Heart left ventricle (tissue), 7 donors: ENCODE measurements around the gene STARD4.

DNA sequence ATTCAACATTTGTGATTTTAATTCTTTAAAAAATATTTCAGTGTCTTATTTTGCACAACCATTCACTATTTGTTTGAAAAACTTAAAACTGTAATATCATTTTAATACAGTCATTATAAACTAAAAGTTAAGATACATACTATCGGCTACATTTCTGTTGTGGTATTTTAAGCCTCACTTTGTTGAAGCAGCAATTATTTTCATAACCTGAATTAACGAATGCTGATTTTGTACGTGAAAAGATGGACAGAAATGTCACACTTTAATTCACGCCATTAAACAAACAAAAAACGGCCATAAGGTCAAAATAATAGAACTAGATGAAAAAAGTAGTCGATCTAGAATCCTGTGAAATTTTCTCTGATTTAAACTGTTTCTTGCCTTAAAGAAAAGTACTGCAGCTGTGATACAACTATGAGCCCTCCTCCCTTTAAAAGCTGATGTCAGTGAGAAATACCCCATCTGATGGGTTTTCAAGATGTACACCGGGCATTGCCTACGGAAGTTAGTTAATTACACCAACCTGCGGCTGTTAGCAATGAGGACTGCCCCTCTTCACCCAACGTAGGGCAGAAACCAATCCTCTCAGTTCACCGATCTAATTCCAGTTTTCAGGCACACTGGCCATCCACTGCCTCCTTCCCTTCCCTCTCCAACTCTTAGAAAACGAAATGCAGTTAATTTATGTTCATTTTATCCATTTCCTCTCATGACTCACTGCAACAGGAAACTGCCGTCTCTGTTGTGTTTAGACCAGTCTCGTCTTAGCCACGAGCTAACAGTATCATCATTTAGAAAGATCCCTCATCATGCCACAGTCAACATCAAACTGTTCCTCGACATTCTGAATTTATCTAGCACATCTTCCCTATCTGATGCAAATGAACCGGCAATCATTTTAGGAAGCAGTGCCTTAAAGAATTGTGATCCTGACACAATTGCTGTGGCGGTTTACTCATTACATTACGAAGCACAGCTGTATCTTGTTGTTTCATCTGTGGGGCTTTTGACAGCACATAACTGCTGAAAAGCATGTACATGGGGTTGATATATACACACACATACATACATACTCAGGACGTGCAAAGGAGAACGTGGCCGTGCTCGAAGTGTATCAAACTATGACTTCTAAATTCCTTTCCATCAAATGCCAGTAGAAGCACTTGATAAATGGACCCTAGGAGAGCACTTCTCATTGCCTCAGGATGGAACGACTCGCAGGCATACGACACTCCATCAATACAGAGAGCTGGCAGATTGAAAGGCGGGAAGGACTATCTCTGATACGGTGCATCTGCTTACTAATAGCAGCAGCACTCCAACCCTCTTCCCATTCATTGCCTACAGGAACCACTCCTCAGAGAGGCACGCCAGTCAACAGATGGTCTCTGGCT is 168.7 kb downstream of the EFNA5 start:
- PRO-cap, 6 experiments: no peak in any of the 6 experiments
- RAMPAGE, long total RNA, 2 experiments: no peak in any of the 2 experiments
- RRBS: no CpG with 5 or more reads among the region's 29 CpGs

GRCh38 chr5:107671939-107672577 is 1.3 kb upstream of the EFNA5 start:
- PRO-cap, 6 experiments: peak in 6 of 6 experiments; most common plus-strand start chr5:107672273 (in 1); most common minus-strand start chr5:107672330 (in 5)
- RAMPAGE, long total RNA, 2 experiments: no peak in any of the 2 experiments
- RRBS: 1% methylated on average over 22 of the region's 51 CpGs

- PRO-cap, 6 experiments: peak in 4 of 6 experiments; most common plus-strand start chr5:107812749 (in 4); most common minus-strand start chr5:107812639 (in 2)
- RAMPAGE, long total RNA, 2 experiments: no peak in any of the 2 experiments
- RRBS: no CpG with 5 or more reads among the region's 8 CpGs
Measured at GRCh38 chr5:107812272-107812984, 141.7 kb upstream of the EFNA5 start.

- PRO-cap, 6 experiments: no peak in any of the 6 experiments
- RAMPAGE, long total RNA, 2 experiments: no peak in any of the 2 experiments
- RRBS: no CpG with 5 or more reads among the region's 5 CpGs
Measured at GRCh38 chr5:108074291-108075076, 307.4 kb downstream of the FBXL17 start.

DNA sequence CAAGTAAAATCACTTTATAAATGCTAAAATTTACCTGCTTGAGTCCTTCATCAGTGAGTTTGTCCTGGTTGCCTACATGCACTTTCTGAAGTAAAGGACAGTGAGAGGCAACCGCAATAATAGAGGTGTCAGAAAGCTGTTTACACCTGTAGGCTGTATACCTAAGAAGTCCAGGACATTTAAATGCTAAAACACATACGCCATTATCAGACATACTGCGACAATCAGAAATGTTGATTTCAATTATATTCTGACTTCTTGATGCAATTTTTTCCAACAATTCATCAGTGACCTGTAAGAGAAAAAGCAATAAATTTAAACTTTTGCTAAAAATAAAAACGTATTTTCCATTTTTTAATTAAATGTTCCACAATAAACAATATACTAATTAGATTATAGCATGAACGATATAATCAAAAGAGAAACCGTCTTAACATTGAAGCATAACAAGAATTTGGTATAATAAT is 17.2 kb downstream of the FBXL17 start:
- PRO-cap, 6 experiments: no peak in any of the 6 experiments
- RAMPAGE, long total RNA, 2 experiments: no peak in any of the 2 experiments
- RRBS: no CpG with 5 or more reads among the region's 6 CpGs

GRCh38 chr5:108379975-108380279 is 2.0 kb downstream of the FBXL17 start:
- PRO-cap, 6 experiments: no peak in any of the 6 experiments
- RAMPAGE, long total RNA, 2 experiments: no peak in any of the 2 experiments
- RRBS: no CpG with 5 or more reads among the region's 5 CpGs

DNA sequence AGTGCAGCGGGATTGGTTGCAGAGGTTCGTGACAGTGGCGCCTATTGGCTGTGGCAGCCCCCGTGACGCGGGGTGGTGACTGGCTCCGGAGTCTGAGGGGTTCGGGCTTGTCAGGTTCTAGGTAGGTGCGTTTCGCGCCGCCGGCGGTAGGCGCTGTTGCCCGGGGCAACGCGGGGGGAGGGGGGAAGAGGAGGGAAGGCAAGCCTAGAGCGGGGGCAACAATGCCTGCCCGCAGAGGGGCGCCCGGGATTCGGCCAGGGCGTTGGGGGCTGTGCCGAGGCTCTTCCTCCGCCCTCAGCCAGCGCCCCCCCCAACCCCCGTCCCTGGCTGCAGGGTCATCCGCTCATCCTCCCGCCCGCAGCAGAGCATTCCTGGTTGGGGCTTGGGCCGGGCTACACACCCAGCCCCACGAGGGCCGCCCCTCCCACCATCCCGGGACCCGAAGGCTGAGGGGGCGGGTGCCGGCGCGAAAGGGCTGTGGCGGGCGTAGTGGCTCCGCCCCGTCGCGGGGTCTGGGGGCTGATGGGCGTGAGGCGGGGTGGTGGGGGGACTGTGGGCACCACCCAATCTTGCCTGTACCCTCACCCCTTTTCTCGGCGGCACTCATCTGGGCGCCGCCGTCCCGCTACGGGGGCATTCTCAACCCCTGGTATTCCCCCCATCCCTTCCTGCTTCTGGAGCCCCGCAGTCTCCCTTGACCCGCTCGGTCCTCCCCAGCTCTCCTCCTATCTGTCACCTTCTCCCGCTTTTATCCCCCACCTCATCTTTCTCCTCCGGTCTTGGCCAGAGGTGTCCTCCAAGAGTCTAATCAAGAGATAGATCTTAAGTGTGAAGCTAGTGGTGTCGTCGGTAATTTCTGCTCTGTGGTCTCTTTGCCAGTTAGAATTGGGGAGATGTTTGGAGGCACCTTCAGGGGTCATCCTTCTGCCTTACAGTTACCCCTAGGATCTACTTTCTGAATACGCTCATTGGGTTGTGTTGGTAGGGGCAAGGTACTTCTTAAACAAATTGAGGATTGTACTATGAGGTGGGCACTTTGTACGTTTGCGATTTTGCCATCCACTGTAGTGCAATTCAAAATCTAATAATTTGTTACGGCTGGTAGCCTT is 1.5 kb downstream of the FER start:
- PRO-cap, 6 experiments: peak in 6 of 6 experiments; most common plus-strand start position 90 of the sequence (in 4); most common minus-strand start position 369 of the sequence (in 2)
- RAMPAGE, long total RNA, 2 experiments: start-site peak on the plus strand in 2 of 2 experiments, centred at positions 81 to 107 of the sequence, 49 to 186 reads per replicate
- RRBS: 2% methylated on average over 23 of the region's 66 CpGs

DNA sequence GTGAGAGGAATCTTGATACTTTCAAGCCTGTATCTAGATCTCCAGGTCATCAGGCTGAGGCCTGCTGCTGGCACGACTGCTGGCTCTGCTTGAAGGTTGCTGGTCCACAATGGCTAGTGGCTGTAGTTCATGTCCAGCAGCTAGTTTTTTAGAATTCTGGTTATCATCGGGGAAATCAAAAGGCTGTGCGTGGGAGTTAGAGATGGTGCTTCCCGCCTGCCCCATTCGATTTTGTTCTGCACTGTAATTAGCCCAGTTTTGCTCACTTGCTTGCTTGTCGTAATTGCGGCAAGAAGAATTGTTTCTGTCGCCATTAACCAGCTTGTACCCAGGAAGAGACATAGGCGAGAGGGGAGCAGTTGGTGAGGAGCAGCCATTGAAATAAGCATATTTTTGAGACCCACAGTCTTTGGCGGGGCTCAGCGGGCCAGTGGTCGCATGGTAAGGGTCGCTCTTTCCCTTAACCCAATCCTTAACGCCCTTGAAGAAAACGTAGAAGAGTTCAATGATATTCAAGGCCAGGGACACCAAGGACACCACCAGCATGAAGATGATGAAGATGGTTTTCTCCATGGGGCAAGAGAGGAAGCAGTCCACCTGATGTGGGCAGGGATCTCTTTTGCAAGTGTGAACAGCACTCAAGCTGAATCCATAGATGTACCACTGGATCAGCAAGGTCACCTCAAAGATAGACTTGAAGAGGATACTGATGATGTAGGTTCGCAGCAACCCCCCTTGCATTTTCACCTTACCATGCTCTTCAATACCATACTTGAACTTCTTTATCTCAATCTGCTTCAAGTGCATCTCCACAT is 303.8 kb downstream of the FER start:
- PRO-cap, 6 experiments: no peak in any of the 6 experiments
- RAMPAGE, long total RNA, 2 experiments: no peak in any of the 2 experiments
- RRBS: no CpG with 5 or more reads among the region's 16 CpGs

GRCh38 chr5:109223526-109223899 is 186.3 kb downstream of the PJA2 start:
- PRO-cap, 6 experiments: no peak in any of the 6 experiments
- RAMPAGE, long total RNA, 2 experiments: no peak in any of the 2 experiments
- RRBS: no CpG with 5 or more reads among the region's 9 CpGs

DNA sequence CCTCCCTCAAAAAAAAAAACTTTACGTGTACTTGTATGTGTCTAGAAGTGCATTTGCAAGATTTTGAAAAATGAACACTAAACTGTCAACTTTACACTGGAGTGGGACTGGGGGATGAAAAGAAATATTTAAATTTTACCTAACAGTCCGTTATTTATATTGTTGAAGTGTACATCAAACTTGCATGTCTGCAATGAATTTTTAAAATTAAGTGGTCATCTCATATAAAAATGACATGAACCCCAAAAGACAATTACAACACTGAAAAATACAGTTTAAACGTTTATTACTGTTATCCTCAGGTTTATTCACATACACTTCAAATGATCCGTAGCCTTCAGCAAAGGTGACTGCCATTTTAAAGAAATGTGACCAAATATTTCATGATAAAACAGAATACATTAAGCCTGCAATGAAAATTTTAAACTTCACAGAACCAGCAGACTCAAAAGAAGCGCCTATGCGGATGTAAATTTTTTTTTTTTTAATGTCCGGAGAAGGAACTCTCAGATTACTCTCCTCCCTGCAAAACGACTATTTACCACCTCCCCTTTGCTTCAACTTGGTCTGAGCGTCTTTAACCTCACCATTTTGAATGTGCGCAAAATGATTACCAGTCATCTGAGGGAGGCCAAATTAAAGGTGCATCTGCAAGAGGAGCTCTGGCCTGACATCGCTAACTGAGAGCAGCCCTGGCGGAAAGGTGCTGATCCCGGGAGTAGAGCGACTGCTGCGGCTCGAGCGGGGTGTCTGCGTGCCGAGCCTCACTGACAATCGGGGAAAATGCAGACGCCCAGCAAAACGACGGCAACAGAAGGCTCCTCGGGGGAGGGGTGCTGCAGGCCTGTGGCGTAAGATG is 1.0 kb downstream of the PJA2 start:
- PRO-cap, 6 experiments: peak in 6 of 6 experiments; most common plus-strand start position 721 of the sequence (in 1); most common minus-strand start position 785 of the sequence (in 6)
- RAMPAGE, long total RNA, 2 experiments: no peak in any of the 2 experiments
- RRBS: no CpG with 5 or more reads among the region's 25 CpGs

DNA sequence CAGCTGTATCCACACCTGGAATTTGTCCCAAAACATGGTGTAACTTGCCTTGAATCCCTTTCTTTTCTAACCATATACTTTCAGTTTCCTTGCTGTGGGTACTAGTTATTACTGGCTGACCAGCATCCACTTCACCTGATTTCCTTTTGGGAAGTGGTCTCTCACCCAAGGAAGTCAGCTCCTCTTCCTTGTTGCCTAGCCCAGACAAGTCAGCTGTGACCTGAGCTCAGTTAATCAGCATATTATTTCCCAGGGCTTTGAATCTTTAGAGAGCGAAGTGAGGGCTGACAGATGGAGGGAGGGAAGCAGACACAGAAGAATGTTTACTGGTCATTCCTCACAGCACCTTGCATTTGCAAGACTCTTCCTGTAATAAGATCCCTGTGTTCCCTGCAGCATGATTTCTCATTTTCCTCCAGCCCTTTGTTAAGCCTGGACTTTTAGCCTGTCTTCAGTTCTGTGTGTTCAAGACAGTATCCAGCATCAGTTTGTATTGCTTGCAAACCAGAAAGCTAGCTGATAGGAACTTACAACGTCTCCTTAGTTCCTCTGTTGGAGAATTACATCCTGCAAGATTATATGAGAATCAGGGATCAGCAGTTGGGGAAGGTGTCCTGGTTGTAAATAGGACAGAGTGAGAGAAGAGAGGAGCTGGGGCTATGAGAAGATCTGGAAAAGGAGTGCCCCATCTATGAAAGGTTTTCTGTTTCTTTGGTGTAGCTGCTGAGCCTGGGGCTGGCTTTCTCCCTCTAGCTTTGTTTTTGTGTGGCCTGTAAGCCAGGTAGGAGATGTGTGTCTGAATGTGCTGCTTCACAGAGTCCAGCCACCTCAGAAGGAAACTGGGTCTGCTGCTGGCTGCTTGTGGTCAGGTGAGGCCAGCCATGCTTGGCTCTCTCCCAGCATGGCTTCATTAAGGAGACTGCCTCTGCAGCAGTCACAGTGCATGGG is 50.2 kb downstream of the MAN2A1 start:
- PRO-cap, 6 experiments: no peak in any of the 6 experiments
- RAMPAGE, long total RNA, 2 experiments: no peak in any of the 2 experiments
- RRBS: no CpG with 5 or more reads among the region's 2 CpGs

GRCh38 chr5:109794012-109794423 is 104.3 kb downstream of the MAN2A1 start:
- PRO-cap, 6 experiments: no peak in any of the 6 experiments
- RAMPAGE, long total RNA, 2 experiments: no peak in any of the 2 experiments
- RRBS: no CpG with 5 or more reads among the region's 7 CpGs

GRCh38 chr5:111127208-111128376 is 35.4 kb downstream of the WDR36 start:
- PRO-cap, 6 experiments: no peak in any of the 6 experiments
- RAMPAGE, long total RNA, 2 experiments: no peak in any of the 2 experiments
- RRBS: no CpG with 5 or more reads among the region's 5 CpGs

DNA sequence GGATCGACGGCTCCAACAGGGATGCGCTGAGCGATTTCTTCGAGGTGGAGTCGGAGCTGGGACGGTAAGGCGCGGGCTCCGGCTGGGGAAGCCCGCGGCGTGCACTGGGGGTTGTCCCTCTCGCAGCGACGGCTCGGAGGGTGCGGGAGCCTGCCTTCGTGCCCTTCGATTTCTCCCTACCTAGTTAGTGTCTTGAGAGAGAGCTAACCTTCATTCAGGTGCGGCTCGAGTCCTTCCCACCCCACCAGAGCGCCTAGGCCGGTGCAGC is 331 bp downstream of the CAMK4 start:
- PRO-cap, 6 experiments: no peak in any of the 6 experiments
- RAMPAGE, long total RNA, 2 experiments: no peak in any of the 2 experiments
- RRBS: under 1% methylated on average over 8 of the region's 24 CpGs

DNA sequence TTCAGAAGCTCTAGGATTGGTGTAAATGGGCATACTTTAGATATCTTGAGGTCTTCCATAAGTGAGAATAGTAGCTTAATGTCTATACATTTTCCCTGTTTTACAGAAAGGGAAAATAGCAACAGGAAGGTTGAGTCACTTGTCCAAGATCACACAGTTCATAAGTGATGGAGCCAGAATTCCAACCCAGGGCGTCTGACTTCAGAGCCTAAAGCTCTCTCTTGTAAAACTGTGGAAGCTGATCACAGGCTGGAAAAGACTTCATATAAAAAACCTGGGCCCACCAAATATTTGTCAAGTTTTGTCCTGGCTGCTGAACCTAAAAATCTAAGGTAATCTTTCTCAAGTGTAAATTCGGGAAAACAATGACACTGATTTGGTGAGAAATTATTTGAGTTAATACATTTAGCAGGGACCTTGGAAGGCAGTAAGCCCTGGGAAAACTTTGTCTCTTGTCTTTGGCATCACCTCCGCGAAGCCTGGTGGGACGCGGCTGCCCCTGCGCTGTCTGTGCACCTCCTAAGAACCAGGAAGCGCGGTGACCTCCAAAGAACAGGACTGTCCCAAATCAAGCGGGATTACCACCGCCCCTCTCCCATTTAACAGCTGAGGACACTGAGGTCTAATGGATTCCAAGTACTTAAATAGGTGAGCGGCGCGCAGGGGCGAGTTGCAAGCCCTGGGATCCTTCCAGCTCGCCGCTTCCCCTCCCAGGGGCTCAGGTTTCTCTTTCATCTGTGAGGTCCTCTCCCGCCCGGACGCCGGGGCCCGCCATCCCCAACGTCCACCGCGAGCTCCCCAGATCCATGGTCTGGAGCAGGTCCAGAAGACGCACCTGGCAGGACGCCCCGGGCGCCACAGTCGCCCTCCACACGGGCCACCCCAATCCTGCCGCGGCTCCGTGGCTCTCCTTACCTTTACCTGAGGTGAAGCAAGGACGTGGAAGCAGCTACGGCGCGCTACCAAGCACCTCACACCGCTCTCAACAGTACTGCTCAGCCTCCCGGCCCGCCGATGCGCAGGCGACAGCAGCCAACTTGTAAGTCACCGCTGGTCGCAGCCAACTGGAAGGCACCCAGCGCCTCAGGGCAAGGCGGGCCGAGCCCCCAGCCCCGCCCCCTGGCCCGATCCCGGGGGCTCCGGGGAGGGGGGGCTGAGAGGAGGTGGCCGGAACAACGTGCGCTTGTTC is at the start of gene STARD4:
TSS of gene STARD4 (minus strand) at position 1,066 of the 1,189 bp plus-strand sequence.
- PRO-cap, 6 experiments: peak in 6 of 6 experiments; most common minus-strand start position 1,066 of the sequence (in 6)
- RAMPAGE, long total RNA, 2 experiments: start-site peak on the minus strand in 1 of 2 experiments, centred at position 1,049 of the sequence, 36 reads per replicate
- RRBS: 1% methylated on average over 8 of the region's 56 CpGs

DNA sequence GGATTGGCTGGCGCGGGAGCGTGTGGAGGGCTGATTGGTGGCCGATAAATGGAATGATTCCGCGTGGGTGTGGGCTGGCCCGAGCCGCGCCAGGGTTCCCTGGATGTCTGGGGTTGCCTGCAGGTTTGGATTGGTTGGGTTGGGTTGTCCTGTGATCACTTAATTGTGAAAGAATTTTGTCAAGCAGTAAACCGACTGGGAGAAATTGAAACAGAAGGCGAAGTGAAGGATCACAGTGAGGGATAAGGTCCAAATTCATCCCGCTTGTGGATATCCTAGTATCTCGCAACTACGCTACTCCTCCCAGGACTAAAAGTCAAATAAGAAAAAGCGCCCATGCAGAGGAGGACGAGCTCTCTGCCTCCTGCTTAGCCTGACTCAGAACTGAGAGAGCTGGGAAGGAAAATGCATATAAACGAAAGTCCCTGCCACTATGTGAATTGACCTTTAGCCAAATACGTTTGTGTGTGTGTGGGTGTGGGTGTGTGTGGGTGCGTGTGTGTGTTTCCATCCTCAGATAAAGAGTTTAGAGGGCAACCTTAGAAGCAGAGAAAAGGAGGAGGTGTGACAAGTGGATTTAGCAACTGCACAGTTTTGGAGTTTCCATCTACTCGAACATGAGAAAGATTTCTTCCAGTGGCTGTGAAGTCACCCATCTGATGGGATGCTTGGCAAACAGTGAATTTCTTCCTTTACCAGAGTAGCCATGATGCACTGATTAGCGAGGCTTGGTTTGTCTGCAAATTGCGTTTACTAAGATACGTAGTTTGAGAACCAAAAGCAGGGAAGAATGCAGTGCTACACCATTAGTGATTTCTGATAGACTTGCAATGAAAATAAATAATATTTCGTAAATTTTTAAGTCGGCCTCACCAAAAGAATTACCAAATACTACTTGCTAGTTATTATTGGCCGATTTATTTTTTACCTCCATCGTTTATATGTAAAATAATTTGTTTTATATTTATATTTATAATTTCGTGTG is 616 bp upstream of the STARD4 start:
- PRO-cap, 6 experiments: peak in 6 of 6 experiments; most common plus-strand start position 213 of the sequence (in 5); most common minus-strand start position 386 of the sequence (in 6)
- RAMPAGE, long total RNA, 2 experiments: no peak in any of the 2 experiments
- RRBS: no CpG with 5 or more reads among the region's 28 CpGs

DNA sequence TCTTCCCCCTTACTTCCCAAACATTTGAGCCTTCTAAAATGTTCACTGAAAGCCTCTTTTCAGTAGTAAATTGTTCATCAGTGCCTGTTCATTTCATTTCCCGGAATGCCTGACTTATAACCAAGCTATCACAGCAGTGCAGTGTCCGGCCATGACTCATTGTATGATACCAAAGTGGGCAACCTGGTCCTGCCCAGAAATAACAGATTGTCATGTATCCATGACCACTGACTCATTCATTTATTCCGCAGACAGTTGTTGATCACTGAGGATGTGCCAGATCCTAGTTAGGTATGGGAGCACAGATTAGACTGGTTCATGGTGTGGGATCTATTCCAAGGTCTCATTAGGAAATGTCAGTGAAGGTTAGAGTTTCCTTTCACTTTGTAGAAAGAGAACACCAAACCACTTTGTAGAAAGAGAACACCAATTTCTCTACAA is 8.7 kb downstream of the NREP start:
- PRO-cap, 6 experiments: peak in 2 of 6 experiments; most common plus-strand start position 268 of the sequence (in 1); most common minus-strand start position 107 of the sequence (in 2)
- RAMPAGE, long total RNA, 2 experiments: no peak in any of the 2 experiments
- RRBS: 29% methylated on average over 2 of the region's 3 CpGs

- PRO-cap, 6 experiments: no peak in any of the 6 experiments
- RAMPAGE, long total RNA, 2 experiments: no peak in any of the 2 experiments
- RRBS: no CpG with 5 or more reads among the region's 1 CpG
Measured at GRCh38 chr5:111771923-111772365, 14.9 kb upstream of the NREP start.

DNA sequence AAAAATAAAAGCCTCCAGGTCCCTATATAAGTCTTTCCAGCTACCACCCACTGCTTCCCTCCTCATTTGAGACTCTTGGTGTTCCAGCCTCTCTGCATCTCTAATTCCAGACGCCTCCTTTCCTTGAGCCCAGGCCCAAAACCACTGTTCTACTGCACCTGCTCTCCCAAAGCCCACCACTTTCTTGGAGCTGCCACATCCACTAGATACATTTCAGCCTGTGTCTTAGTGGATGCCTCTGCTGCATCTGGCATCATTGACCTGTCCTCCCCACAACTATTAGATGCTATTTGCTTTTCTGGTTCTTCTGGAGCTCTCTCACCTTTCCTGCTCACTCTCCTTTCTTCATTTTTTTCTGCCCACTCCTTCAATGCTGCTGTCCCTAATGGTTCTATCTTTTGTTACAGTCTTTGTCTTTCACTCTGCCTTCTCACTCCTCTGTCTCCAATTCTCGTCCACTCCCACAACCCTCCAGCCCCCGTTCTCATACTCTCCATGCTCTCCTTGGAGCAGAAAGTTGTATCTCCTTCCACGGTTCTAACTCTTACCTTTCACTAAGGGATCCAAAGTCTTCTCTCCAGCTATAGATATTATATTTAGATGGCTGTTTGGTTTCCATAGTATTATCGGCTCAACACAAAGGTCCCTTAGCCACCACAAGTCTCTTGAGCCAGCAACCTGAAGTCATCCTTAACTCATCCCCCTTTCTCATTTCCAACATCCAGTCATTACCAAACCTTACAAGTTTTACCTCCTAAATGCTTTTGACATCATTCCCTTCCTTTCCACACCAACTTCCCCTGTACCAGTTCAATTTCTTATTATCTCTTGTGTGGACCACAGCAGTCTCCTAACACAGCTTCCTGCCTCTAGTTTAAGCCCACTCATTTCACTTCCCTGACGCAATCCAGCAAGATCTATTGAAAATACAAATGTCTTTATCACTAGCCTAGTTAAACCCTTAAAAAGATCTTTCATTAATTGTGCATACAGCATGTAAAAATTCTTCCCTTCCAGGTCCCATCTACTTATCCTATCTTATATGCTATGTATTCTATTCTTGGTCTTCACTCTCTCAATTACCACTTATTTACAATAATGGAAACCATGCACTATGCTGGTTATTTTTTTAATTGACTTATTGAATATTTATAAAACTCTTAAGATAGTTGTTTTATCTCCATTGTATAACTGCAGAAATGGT is 50.2 kb downstream of the EPB41L4A start:
- PRO-cap, 6 experiments: no peak in any of the 6 experiments
- RAMPAGE, long total RNA, 2 experiments: no peak in any of the 2 experiments
- RRBS: no CpG with 5 or more reads among the region's 6 CpGs

- PRO-cap, 6 experiments: no peak in any of the 6 experiments
- RAMPAGE, long total RNA, 2 experiments: no peak in any of the 2 experiments
- RRBS: no CpG with 5 or more reads among the region's 4 CpGs
Measured at GRCh38 chr5:112532821-112533336, 113.8 kb upstream of the EPB41L4A start.